Metastatic Liver Carcinoma in the Lung (tissue), 2 donors: ENCODE measurements around the genes CHCHD4 and RBSN.

- PRO-cap, 2 experiments: no peak in any of the 2 experiments
Observed at GRCh38 chr3:13480530-13481598, 758 bp downstream of the HDAC11 start.

DNA sequence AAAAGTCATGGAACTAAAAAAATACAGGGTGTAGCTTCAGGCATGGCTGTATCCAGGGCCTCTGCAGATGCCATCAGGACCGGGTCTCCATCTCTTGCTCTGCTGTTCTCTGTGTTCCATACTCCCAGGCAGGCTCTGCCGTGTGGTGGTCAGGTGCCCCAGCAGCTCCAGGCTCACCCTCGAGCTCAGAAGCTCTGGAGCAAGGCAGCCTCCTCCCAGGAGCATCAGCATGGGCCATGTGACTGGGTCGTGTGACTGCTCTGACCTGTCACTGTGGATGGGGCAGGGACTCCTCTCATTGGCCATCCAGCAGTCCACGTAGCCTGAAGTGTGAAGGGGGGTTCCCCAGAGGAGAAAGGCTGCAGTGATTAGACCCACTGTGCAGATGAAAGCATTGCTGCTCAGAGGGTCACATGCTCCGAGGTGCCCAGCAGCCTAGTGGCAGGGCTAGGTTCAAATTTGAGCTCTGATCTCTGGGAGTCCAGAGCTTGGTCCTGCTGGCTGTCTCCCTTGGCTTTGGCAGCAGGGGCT is 8.6 kb downstream of the FBLN2 start:
- PRO-cap, 2 experiments: no peak in any of the 2 experiments

DNA sequence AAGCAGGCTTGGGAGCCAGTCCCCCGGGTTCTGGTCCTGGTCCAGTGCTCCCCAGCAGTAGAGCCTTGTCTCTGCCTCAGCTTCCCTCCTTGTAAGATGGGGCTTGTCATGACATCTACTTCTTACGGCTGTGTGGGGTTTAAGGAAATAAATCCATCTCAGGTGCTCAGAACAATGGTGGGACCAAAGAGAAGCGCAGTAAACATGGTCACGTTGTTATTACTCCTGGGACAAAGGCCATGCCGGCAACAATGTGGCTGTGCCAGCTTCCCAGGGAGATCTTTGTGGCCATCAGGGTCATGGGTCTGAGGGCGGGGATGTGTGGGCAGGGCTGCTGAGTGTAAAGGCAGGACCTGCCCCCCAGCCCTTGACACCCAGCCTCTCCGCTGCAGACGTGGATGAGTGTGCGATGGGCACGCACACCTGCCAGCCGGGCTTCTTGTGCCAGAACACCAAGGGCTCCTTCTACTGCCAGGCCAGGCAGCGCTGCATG is 78.6 kb downstream of the FBLN2 start:
- PRO-cap, 2 experiments: no peak in any of the 2 experiments

GRCh38 chr3:13650533-13650965 is 101.6 kb downstream of the FBLN2 start:
- PRO-cap, 2 experiments: no peak in any of the 2 experiments

GRCh38 chr3:13866150-13866435 is 13.8 kb downstream of the WNT7A start:
- PRO-cap, 2 experiments: no peak in any of the 2 experiments

DNA sequence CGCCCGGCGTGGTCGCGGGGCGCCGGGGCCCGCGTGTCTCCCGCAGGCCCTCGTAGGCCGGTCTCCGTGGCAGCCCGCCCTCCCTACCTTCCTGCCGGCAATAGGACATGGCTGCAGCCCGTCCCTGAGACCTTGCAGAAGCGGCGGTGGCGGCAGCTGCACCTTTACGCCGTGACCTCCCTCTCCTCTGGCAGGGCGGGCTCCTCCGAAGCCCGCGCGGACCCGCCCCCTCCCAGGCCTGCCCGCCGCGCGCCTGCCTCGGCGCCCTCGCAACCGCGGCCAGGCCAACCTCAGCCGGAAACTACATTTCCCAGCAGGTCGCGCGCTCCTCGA is at the start of gene CHCHD4:
Gene CHCHD4, minus strand, starts transcription at position 303 of the 333 bp plus-strand sequence.
- PRO-cap, 2 experiments: peak in 2 of 2 experiments; most common minus-strand start position 189 of the sequence (in 2)

- PRO-cap, 2 experiments: peak in 1 of 2 experiments; most common minus-strand start chr3:14144458 (in 1)
Observed at GRCh38 chr3:14144141-14145229, 19.6 kb downstream of the TMEM43 start.

DNA sequence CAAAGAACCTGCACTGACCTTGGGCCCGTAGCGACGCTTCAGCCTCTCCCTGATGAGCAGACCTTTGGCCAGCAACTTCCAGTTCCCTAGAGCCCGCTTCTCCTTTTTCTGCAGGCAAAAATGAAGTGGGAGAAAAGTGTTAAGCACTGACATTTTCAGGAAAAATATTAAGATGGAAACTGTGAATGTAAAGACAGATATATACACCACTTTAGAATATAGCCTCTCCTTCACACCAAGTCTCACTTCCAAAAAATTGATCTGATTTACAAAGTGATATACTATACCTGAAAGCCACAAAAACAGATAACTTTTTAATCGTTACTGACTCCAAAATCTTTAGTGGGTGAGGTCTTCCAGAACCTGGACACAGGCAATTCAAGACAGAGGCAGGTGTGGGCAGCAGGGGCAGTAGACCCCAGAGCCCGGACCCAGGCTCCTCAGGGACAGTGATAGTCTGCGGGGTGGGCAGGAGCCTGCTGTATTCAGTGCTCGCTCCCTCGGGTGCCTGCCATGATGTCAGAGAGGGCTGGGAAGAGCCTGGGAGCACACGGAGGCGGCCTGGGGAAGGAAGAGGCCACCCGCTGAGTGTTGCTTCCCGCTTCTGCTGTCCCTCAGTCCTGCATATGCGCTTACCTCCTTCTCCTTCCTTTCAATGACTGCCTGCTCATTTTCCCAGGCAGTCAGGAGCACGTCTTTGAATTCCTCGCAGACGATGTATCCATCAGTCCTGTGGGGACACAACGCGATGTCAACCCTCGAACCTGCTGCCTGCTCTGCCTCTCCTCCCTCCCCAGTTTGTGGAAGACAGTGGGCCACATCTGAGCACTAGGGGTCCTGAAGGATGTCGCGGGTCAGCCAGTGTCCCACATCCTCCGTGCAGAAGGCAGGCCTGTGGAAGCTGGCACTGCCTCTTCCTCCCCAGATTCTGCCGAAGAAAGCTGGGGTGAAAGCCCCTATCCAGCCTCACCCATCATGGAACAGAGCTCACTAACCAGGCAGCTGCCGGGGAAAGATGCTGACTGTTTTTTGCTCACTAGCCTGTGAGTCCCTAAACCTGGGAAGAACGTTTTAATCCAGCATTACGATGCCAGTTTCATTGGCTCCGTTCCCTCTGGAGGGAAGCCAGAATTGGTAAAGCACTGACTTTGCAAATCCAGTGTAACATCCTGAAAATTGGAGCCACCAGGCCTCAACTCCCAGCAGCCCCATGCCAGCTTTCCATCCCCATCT is 22.8 kb downstream of the TMEM43 start:
- PRO-cap, 2 experiments: no peak in any of the 2 experiments

- PRO-cap, 2 experiments: no peak in any of the 2 experiments
Observed at GRCh38 chr3:14151578-14152201, 26.7 kb downstream of the XPC start.

GRCh38 chr3:14369539-14370412 is 32.6 kb upstream of the SLC6A6 start:
- PRO-cap, 2 experiments: no peak in any of the 2 experiments

- PRO-cap, 2 experiments: peak in 2 of 2 experiments; most common plus-strand start chr3:14378073 (in 2); most common minus-strand start chr3:14377803 (in 1)
Observed at GRCh38 chr3:14377653-14378156, 24.7 kb upstream of the SLC6A6 start.

GRCh38 chr3:14402110-14402519 is 291 bp upstream of the SLC6A6 start:
- PRO-cap, 2 experiments: peak in 2 of 2 experiments; most common minus-strand start chr3:14402417 (in 1)

GRCh38 chr3:14433024-14433629 is 30.7 kb downstream of the SLC6A6 start:
- PRO-cap, 2 experiments: no peak in any of the 2 experiments

- PRO-cap, 2 experiments: no peak in any of the 2 experiments
Observed at GRCh38 chr3:14819208-14819884, 584 bp downstream of the FGD5 start.

DNA sequence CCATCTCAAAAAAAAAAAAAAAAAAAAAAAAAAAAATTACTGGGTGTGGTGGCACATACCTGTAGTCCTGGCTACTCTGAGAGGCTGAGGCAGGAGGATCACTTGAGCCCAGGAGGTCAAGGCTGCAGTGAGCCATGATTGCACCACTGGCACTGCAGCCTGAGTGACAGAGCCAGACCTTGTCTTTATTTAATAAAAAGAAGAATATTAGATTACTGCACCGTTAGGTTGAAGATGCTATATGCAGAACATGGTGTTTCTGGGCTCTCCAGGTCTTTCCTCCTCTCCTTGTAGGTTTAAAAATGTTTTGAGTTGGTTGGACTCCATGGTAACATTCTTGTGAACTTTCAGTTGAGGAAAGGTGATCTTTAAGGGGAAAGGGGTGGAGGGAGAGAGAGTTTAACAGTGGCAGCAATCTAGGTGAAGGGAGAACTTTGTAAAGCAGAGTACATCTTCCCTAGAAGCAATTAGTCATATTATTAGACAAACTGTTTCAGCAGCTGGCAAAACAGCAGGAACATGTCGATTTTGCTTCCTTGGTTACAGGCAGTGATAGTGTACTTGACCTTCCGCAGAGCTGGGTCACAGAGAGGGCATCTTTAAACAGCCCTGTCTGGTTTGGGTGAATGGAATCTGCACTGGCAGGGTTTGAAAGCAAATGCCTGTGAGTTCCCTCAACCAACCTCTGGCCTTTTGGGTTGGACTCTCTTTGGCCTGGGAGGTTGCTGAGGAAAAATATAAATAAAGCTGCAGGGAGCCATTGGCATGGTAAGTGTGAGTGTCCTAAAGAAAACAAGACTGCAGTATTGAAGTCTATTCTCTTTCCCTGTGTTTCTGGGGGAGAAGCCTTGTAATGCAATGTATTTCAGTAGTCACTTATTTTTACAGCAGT is 42.8 kb downstream of the NR2C2 start:
- PRO-cap, 2 experiments: no peak in any of the 2 experiments

- PRO-cap, 2 experiments: no peak in any of the 2 experiments
Observed at GRCh38 chr3:15063169-15063762, 1.8 kb downstream of the MRPS25 start.

DNA sequence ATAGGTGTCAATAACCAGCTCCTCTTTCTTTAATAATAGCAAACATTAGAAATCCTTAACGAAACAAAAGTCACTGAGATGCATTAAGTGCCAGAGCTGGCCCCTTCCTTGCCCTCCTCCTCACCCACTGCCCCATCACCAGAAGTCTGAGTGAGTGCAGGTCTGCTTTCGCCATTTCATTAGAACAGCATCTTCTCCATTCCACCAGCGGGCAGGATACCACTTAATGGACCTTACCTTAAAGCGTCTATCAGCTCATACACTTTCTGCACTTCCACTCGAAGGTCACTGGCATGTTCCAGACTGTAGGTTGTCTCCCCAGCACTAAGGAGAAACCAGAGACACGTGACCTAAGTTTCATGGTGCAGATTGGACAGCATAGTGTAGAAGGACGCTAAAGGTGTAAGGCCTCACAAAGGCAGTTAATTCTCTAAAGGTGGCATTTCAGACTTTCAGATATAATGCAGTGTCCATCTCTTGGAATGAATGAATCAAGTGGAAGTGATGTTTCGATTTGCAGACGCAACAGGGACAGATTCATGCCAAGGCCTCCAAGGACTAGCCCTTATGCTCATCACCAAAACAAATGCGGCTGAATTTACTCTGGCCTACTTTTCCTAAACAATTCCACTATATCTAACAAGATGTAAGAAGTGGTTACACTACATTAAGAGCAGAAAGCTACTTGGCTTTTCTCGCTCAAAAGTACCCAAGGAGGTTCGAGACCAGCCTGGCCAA is 12.9 kb upstream of the MRPS25 start:
- PRO-cap, 2 experiments: no peak in any of the 2 experiments

- PRO-cap, 2 experiments: no peak in any of the 2 experiments
Observed at GRCh38 chr3:15093525-15093861, 5.5 kb downstream of the RBSN start.

GRCh38 chr3:15098457-15099500 is at the start of gene RBSN:
TSS of gene RBSN (minus strand) at chr3:15099148.
- PRO-cap, 2 experiments: peak in 2 of 2 experiments; most common plus-strand start chr3:15099293 (in 1); most common minus-strand start chr3:15099137 (in 2)

- PRO-cap, 2 experiments: no peak in any of the 2 experiments
Observed at GRCh38 chr3:15148655-15149012, 49.7 kb upstream of the RBSN start.